NALM6 (cell line): ENCODE measurements around the genes SH2D7, DNAJA4 and CTSH.

- PRO-cap: no peak
Measured at GRCh38 chr15:78092362-78092694, at the start of gene SH2D7. Gene SH2D7, plus strand, starts transcription at chr15:78092561.

DNA sequence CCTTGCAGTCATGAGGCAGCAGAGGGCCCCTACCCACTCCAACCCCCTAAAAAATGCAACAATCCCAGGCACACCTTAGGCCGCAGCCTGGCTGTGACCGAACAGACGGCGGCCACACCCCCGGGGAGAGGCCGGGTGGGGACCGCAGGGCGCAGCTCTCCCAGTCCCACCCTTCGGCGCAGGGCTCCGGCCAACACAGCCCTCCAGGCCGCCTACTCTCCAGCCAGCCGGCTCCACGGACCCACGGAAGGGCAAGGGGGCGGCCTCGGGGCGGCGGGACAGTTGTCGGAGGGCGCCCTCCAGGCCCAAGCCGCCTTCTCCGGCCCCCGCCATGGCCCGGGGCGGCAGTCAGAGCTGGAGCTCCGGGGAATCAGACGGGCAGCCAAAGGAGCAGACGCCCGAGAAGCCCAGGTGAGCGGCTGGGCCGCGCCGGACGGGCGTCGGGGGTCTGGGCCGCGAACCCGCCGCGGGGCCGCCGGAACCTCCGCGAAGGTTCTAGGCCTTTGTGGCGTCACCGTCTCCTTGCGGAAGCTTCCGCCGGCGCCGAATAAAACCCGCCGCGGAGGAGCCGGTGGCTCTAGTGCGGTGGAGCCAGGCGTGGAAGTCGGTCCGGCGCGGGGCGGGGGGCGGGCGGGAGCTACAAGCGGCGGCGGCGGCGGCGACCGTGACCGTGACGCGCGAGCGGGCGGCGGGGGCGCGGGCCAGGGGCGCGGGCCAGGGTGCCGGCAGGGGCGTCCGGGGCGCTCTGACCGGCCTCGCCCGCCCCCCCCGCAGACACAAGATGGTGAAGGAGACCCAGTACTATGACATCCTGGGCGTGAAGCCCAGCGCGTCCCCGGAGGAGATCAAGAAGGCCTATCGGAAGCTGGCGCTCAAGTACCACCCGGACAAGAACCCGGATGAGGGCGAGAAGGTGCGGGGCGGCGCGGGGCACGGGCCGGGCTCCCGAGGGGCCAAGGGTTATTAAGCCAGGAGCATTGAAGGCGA lies at the start of gene DNAJA4:
Gene DNAJA4 (plus strand): TSS at position 580 of the 987 bp plus-strand sequence.
- PRO-cap: no peak

- PRO-cap: no peak
Measured at GRCh38 chr15:78347959-78348479, 7.9 kb downstream of the CRABP1 start.

DNA sequence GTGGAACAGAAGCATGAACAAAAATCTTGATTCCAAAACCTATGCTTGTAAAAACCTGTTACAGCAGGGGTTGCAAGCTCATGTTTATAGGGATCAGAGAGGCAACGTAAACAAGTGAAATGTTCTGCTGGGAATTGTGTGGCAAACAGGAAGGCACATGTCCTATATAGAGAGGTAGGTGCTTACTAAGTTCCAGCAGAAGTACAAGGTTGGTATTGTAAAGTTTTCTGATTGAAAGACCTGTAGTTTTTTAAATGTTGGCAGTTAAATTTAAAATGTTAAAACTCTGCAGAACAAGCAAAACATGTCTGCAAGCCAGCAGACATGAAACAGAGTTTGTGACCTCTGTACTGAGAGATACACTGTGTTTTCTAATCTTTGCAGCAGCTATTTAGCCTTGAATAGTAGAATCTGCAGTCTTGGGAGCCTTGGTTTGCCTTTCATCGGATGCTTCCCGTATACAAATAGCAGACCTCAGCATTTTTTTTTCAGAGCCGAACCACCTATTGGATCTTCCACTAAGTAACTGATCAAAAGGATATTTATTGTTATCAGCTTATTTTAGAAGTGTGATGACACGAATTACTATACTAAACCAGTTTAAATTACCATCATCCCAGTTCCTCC lies 11.4 kb downstream of the IREB2 start:
- PRO-cap: no peak

DNA sequence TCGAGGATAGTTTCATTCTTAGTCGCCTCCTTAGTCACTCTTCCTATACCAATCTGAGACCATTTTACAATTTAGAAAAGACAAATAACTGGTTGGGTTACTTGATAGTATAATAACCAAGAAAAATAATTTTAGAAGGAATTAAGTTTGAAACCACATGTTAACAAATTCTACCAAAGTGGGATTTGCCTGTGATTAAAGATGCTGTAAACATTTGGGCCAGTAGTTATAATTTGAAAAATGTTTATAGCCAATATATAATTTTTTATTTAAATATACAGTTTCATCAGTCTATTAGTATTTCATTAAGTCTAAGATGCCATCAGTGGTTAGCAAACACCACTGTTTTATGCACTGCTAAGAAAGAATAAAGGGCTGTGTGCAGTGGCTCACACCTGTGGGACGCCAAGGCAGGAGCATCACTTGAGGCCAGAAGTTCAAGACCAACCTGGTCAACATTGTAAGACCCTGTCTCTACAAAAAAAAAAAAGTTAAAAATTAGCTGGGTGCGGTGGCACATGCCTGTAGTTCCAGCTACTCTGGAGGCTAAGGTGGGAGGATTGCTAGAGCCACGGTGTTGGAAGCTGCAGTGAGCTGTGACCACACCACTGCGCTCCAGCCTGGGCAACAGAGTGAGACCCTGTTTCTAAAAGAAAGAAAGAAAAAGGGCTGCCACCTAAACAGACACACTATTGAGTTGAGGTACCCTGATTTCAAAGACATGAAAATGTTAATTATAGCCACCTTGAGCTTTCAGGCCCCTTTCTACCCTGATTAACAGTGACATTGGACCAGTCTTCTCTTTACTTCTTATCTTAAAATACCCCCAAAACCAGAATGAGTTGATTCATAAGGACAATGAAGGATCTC lies 31.9 kb upstream of the HYKK start:
- PRO-cap: no peak

GRCh38 chr15:78492678-78493568 lies 14.5 kb upstream of the HYKK start:
- PRO-cap: no peak

- PRO-cap: no peak
Measured at GRCh38 chr15:78508336-78508775, 979 bp downstream of the HYKK start.

DNA sequence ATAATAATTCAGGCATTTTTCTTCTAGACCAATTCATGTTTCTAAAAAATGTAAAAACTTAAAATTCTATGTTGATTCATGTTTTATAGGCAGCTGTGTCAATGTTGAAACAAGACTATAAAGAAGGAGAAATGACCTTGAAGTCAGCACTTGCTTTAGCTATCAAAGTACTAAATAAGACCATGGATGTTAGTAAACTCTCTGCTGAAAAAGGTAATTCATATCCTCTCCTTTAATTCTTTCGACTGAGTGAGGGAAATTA lies 6.2 kb downstream of the PSMA4 start:
- PRO-cap: no peak

- PRO-cap: no peak
Measured at GRCh38 chr15:78565983-78566706, 825 bp downstream of the CHRNA5 start.

GRCh38 chr15:78650966-78651400 lies 10.0 kb upstream of the CHRNB4 start:
- PRO-cap: no peak

DNA sequence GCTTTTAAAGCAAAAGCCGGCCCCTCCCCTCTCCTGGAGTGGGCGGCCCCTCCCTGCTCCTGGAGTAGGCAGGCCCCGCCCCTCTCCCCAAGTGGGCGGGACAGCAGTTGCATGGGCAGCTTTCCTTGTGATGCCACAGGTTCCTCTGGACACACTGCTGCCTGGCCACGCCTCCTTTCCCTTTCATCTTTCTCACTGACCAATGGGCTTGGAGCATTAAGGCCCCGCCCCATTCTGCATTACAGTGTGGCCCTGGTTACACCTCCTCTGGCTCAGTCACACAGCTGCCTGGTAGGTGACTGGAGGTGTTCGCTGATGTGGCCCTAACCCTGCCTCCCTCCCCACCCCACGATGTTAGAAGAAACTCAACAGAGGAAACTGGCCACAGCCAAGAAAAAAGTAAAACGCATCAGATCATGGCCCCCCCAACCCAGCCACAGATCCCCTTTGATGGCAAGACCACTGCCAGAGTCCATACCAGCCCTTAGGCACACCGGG lies 84.4 kb downstream of the ADAMTS7 start:
- PRO-cap: unidirectional peak, plus-strand start at position 275 of the sequence

- PRO-cap: no peak
Measured at GRCh38 chr15:78886073-78886480, 13.4 kb downstream of the MORF4L1 start.

- PRO-cap: no peak
Measured at GRCh38 chr15:78936993-78937745, 7.7 kb downstream of the CTSH start.

DNA sequence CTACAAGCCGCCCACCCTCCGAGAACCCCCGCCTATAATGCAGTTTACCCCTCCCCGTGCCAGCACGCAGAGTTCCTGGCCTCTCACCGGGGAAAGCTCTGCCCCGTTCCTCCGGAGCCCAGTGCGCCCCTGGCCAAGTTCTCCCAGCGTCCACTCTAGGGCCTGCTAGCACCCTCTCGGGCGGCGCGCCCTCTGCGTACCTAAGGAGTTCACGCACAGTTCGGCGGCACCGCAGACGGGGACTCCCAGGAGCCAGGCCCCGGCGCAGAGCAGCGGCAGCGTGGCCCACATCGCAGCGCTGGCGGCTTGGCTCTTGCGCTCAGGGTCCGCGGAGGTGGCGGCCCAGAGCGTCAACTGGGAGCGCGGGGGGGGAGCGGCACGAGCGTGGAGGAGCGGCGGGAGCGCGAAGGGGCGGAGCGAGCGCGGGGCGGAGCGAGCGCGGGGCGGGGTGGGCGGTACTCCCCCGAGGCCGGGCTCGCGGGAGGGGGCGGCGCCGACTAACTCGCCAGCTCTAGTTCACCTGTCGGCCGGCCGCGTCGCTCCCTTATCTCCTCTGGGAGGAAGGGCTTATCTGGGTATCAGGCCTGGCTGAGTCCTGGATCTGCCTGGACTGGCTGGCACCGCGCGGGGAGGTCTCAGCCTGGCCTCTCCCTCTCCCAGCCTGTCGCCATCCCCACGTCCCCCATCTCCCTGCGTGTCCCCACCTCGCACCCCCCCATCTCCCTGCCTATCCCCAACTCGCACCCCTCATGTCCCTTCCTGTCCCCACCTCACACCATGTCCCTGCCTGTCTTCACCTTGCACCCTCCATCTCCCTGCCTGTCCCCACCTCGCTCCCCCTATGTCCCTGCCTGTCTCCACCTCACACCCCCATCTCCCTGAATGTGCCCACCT lies at the start of gene CTSH:
Gene CTSH (minus strand): TSS at position 356 of the 894 bp plus-strand sequence.
- PRO-cap: no peak

DNA sequence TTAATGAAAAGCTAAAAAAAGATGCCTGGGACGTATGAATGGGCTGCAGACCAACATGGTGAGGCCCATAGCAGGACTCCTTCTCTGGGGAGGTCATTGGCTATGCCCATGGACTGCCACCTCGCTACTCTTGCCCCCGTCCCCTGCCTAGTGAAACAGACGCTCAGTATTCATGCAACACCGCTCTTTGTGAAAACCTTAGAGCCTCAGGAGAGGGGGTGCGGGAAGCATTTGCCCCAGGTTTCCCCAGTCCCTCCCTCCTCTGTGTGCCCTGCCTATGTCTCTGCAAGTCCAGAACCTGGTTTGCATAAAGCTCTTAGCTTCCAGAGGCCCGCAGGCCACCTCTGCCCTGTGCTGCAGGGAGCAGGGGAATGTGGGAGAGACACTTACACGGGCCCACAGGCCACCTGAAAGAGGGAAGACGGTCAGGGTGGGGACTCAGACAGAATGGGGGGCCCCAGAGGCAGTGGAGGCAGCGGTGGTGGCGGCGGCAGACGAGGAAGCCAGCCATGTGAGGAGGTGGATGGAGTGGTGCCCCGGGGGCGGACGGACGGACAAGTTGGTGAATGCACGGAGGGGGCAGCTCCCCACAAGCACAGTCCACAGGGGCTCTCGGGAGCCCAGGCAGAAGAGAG lies 33.8 kb upstream of the CTSH start:
- PRO-cap: no peak

DNA sequence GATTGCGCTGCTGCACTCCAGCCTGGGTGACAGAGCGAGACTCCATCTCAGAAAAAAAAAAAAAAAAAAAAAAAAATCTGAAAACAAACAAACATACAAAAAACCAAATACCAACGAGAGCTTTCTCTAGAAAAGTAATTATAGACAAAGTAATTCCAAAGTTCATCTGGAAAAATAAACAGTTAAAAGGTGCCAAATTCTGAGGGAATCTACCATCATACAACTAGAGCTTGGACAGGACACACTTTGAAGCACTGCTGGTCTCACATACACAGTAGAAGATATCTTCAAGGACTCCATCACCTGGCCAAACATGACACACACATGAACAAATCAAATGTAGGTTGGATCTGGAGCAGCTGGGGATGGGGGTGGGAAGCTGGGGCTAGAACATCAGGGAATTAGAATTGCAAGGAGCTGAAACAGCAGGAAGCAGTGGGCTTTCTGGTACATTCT lies 41.1 kb upstream of the CTSH start:
- PRO-cap: no peak

GRCh38 chr15:78988373-78989115 lies 43.7 kb upstream of the CTSH start:
- PRO-cap: no peak

- PRO-cap: no peak
Measured at GRCh38 chr15:78993798-78994321, 49.0 kb upstream of the CTSH start.

GRCh38 chr15:79078695-79079558 lies 11.7 kb downstream of the RASGRF1 start:
- PRO-cap: bidirectional peak, plus-strand start at chr15:79078723, minus-strand start at chr15:79078704; bidirectional peak, plus-strand start at chr15:79079068, minus-strand start at chr15:79078945; bidirectional peak, plus-strand start at chr15:79079283, minus-strand start at chr15:79079194

- PRO-cap: no peak
Measured at GRCh38 chr15:79322040-79322861, 11.3 kb downstream of the TMED3 start.